Measurements from ENCODE around the genes PPP3R1 and GKN2.

GRCh38 chr2:65395419-65396079, 36.9 kb downstream of the SPRED2 start:
- PRO-cap: no peak
- RAMPAGE, long total RNA, 3 experiments: no peak in any of the 3 experiments

GRCh38 chr2:65430235-65430392, 2.3 kb downstream of the SPRED2 start:
- PRO-cap: no peak
- RAMPAGE, long total RNA, 3 experiments: no peak in any of the 3 experiments

- PRO-cap: no peak
- RAMPAGE, long total RNA, 3 experiments: no peak in any of the 3 experiments
Observed at GRCh38 chr2:65731171-65731824, 298.9 kb upstream of the SPRED2 start.

DNA sequence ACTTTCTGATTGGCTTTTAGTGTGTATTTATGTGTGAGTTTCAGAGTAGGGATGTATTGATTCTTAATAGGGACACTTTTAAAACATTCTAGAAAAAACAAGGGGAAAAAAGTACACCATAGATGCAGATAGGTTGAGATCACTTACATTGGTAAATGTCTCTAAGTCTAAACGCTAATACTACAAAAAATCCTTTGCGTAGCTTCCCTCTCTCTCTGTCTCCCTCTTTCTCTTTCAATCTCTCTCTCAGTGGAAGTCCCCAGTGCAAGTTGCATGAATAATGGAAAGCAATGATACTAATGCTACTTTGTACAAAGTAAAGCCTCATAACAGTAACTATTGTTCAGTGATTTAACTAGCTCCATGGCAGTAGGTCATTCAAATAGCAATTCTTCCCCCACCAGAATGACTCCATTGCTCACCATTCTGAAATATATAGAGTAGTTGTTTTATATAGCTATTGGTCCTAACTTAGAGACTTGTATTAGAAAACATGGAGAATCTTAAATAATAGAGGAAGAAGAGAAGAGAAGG, 12.8 kb downstream of the MEIS1 start:
- PRO-cap: no peak
- RAMPAGE, long total RNA, 3 experiments: no peak in any of the 3 experiments

GRCh38 chr2:66553592-66553812, 118.6 kb downstream of the MEIS1 start:
- PRO-cap: no peak
- RAMPAGE, long total RNA, 3 experiments: no peak in any of the 3 experiments

GRCh38 chr2:66693058-66693654, 258.2 kb downstream of the MEIS1 start:
- PRO-cap: no peak
- RAMPAGE, long total RNA, 3 experiments: no peak in any of the 3 experiments

- PRO-cap: no peak
- RAMPAGE, long total RNA, 3 experiments: no peak in any of the 3 experiments
Observed at GRCh38 chr2:67065260-67065501, 332.0 kb upstream of the ETAA1 start.

DNA sequence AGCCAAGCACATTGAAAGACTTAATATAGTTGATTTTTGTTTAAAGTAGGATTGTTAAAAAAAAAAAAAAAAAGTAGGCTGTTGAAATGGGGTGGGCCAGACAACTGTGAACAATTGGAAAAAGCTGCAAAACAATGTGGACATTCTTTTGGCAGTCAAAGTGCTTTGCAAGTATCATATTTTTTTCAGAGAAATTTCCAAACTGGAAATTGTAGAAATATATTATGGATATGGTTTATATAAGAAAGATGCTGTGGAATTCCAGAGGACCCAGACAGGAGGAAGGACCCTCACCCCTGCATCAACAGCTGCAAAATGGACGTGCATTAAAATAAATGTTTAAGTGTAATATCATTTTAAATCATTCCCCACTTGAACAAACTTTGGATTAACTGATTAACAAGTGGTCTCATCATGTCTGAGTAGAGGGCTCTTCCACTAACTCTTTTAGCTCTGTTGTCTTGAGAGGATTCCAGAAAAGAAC, 82.2 kb downstream of the ETAA1 start:
- PRO-cap: no peak
- RAMPAGE, long total RNA, 3 experiments: no peak in any of the 3 experiments

- PRO-cap: no peak
- RAMPAGE, long total RNA, 3 experiments: no peak in any of the 3 experiments
Observed at GRCh38 chr2:67552824-67553187, 155.7 kb downstream of the ETAA1 start.

- PRO-cap: bidirectional peak, plus-strand start at chr2:68252645, minus-strand start at chr2:68252532; bidirectional peak, plus-strand start at chr2:68252834, minus-strand start at chr2:68252729
- RAMPAGE, long total RNA, 3 experiments: start-site peak on the plus strand in 1 of 3 experiments, at chr2:68252850-68252861 at its widest, 6 reads per replicate
Observed at GRCh38 chr2:68252305-68252939, at the start of gene PPP3R1. PPP3R1 (minus strand) TSS chr2:68252532.

DNA sequence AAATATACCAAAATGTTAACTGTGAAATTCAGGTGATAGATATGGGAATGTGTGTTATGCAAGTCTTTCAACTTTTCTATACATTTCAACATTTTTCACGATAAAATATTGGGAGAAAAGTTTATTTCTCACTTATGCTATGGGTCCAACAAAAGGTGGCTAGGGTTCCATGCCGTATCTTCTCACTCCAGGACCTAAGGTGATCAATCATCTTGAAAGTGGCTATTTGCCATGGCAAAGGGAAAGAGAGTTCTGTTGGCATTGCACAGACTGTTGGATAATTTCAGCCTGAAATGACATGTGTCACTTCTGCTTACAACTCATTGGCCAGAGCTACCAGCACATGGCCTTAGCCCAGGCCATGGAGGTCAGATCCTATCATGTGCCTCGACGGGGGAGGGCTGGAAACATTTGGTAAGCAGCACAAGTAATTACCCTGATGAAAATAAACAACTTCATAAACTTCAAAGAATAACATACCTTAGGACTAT, 32.3 kb downstream of the CNRIP1 start:
- PRO-cap: no peak
- RAMPAGE, long total RNA, 3 experiments: no peak in any of the 3 experiments

DNA sequence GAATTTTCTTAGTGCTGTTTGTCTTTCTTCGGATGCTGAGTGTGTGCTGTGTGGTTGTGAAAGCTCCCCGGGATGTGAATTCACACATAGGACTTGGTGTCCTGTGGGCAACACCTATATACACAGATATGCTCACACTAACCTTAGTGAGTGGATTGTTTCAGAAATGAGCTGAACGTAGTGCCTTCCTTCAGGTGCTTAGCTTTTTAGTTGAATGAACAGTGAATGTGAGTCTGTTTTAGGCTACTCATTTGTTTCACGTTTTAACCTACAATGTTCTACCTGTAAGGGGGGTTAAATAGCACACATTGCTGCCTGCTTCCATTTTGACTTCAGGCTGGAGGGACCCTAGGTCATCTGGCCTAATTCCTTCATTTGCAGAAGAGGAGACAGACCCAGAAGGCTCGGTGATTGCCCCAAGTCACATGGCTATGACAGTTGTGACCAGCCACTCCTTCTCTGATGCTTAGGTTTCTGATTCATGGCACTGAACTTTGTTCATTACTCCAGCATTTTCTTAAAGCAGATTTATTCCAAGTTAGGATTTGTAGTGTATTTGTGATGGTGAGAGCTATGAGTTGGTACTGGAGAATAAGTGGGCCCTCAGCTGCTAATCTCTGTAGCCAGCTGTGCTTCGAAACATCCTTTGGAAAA, 1.1 kb downstream of the PLEK start:
- PRO-cap: unidirectional peak, minus-strand start at position 373 of the sequence
- RAMPAGE, long total RNA, 3 experiments: no peak in any of the 3 experiments

DNA sequence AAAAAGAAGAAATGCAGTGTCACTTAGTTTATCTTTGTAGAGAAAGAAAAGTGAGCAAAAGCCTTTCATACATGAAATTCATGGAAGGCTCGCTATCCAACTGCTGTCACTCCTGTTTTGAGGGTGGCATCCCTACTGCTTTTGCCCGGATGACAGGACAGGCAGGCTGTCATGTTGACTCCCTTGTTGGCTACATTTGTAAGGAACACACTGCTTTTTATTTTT, 19.7 kb downstream of the PLEK start:
- PRO-cap: no peak
- RAMPAGE, long total RNA, 3 experiments: no peak in any of the 3 experiments

GRCh38 chr2:68764357-68765187, 30.0 kb downstream of the ARHGAP25 start:
- PRO-cap: no peak
- RAMPAGE, long total RNA, 3 experiments: no peak in any of the 3 experiments

DNA sequence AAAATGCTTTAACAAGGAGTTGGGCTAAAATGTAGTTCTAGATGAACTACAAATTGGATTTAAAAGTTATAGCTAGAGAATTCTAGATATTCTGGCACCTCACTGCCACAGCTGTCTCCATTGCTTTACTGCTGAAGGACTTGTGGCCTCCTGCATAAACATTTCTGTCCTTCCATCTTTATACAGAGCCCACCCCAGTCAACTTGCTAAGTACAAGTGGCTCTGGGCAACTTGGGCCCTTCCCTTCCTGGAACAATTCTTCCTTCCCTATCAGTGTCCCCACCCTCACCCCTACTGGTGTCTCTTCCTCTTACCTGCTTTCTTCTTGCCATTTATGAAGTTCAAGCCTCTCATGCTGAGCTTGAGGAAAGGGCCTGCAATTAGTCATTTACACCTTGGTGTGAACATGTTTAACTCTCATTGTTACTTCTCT, 44.9 kb downstream of the ARHGAP25 start:
- PRO-cap: no peak
- RAMPAGE, long total RNA, 3 experiments: no peak in any of the 3 experiments

- PRO-cap: no peak
- RAMPAGE, long total RNA, 3 experiments: no peak in any of the 3 experiments
Observed at GRCh38 chr2:68952689-68953275, at the start of gene GKN2. GKN2 (minus strand) TSS chr2:68952893.

DNA sequence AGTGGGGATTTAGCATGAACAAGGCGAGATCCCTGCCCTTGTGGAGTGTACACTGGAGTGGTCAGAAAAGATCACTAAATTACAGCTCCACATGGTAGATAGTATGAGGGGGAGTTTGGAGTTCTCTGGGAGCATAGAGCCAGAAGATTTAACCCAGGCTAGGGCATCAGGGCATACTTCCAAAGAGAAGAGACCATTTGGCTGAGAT, 182.1 kb downstream of the GFPT1 start:
- PRO-cap: no peak
- RAMPAGE, long total RNA, 3 experiments: no peak in any of the 3 experiments

- PRO-cap: no peak
- RAMPAGE, long total RNA, 3 experiments: no peak in any of the 3 experiments
Observed at GRCh38 chr2:69338290-69338764, 48.7 kb downstream of the GFPT1 start.

- PRO-cap: no peak
- RAMPAGE, long total RNA, 3 experiments: no peak in any of the 3 experiments
Observed at GRCh38 chr2:69341929-69342422, 45.1 kb downstream of the GFPT1 start.

- PRO-cap: no peak
- RAMPAGE, long total RNA, 3 experiments: no peak in any of the 3 experiments
Observed at GRCh38 chr2:69620400-69621037, 23.0 kb downstream of the AAK1 start.